ENCODE measurements around the genes MSX2, NOP16, CLTB and FGFR4.

- PRO-cap = no peak
Observed at GRCh38 chr5:174336007-174336429, 290.5 kb downstream of the NSG2 start.

GRCh38 chr5:174724063-174725132 lies at the start of gene MSX2:
MSX2 (plus strand) TSS chr5:174724582.
- PRO-cap = no peak

DNA sequence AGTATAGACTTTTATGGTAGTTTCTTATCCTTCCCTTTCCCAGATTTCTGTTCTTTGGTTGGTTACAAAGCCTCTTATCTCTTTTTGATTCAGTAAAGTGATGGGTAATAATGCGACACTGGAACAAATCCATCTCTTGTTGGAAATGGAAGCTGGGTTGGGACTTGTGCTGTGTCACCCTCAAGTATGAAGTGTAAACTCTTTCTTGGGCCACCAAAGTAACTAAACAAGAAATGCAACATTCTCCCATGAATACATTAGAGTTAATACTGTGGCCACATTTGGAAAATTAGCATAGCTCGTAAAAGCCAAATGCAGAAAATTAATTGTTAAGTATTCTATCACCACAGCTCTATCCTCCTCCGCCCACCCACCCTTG lies 3.3 kb downstream of the MSX2 start:
- PRO-cap = no peak

- PRO-cap = no peak
Observed at GRCh38 chr5:175481897-175482347, 3.6 kb downstream of the SFXN1 start.

DNA sequence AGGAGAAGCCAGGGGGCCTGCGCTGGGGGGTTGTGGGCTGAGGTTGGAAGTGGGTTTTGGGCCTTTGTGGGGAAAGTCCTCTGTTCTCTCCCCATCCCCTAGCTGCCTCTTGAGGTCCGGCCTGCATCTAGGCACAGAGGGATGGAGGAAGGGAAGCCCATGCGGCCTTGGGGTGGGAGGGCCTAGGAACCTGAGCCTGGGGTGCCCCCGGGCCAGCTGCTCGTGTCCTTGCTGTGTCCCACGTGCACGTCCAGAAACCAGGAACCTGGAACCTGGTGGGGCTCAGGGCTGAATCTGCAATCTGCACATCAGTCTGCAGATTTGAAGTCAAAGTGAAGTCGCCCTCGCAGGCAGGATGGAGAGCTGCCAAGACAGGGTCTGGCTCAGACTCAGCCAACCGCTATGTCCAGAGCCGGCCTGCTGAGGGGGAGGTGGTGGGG lies 103.8 kb upstream of the SIMC1 start:
- PRO-cap = no peak

DNA sequence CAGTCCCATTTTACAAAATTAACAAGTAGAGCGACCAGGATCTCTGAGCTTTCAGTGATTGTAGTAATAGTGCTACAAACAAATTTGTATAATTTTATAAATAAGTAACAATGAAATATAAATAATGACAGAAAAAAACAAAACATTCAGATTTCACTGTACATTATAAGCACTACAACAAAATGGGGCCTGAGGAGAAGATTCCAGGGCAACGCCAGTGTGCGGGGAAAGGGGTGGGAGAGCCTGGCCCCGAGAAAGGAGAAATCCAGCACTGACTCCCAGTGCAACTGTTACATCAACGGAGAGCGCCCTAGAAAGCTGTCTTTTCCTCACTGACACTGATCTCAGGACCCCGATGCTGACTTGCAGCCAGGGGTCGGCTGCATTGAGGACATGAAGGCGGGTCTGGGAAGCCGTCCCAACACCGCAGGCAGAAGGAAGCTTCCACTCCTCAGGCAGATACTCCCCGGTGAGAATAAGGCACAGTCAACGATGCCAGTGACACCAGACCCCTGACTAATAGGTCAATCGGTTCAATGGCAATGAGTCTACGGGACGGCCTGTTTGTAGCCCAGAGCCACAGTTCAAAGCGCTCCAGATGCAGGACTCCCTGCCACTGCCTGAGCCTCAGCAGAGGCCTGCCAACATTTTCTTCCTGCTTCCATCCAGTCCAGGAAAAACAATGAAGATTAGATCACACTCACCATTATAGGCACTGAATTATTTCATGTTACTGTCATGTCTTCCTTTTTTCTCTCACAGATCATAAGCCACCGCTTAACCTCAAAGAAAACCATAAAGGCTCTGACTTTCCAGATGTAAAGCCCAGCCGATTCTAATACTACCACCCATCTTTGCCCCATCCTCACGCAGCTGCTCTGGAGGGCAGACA lies 84.6 kb upstream of the SIMC1 start:
- PRO-cap = no peak

GRCh38 chr5:176359753-176360123 lies 1.8 kb downstream of the KIAA1191 start:
- PRO-cap = no peak

- PRO-cap = no peak
Observed at GRCh38 chr5:176370184-176370905, 5.1 kb downstream of the ARL10 start.

GRCh38 chr5:176383502-176384574 lies 4.6 kb downstream of the NOP16 start:
- PRO-cap = no peak

DNA sequence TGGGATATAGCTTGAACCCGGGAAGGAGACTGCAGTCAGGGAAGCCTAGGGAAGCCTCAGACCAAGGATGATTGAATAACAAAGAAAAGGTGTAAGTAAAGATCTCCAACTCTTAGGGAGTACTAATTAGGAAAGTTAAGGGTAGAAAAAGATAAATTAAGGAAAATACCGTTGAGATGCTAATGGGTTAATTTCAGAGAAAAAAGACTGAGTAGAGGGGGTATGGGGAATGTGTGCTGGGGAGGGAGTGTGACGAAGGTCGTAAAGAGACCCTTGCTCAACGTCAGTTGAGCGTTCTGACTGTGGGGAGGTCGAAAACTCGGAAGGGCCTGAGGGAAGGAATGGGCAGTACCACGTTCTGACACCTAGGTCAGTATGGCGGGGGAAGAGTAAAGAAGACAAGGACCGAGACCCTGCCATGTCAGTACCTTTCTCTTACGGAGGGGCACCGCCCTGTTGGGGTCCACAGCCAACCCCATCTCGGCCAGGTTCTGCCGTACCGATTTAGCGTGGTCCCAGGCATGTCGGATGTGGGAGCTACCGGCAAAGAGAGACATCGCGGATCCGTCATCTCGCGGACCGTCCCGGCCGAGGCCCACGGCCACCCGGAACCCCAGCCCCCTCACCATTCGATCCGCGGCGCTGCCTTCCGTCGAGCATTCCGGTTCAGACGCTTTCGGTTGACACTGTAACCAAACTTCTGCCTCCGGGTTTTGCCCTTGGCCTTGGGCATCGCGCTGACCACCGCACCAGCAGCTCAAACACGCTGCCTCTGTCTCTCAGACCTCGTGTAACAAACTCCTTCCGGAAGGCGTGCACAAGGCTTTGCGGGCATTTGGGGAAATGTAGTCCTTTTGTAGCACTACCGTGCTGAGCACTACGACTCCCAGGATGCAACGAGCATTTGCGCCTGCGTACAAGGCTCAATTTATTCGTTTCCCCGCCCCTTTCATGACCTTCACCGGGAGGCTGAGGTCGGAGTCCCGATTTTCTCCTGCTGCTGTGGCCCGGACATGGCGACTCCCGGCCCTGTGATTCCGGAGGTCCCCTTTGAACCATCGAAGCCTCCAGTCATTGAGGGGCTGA lies at the start of gene NOP16:
TSS of gene NOP16 (minus strand) at position 792 of the 1,086 bp plus-strand sequence.
- PRO-cap = unidirectional peak, plus-strand start at position 373 of the sequence; bidirectional peak, plus-strand start at position 986 of the sequence, minus-strand start at position 795 of the sequence

GRCh38 chr5:176396113-176396841 lies 7.7 kb downstream of the HIGD2A start:
- PRO-cap = no peak

DNA sequence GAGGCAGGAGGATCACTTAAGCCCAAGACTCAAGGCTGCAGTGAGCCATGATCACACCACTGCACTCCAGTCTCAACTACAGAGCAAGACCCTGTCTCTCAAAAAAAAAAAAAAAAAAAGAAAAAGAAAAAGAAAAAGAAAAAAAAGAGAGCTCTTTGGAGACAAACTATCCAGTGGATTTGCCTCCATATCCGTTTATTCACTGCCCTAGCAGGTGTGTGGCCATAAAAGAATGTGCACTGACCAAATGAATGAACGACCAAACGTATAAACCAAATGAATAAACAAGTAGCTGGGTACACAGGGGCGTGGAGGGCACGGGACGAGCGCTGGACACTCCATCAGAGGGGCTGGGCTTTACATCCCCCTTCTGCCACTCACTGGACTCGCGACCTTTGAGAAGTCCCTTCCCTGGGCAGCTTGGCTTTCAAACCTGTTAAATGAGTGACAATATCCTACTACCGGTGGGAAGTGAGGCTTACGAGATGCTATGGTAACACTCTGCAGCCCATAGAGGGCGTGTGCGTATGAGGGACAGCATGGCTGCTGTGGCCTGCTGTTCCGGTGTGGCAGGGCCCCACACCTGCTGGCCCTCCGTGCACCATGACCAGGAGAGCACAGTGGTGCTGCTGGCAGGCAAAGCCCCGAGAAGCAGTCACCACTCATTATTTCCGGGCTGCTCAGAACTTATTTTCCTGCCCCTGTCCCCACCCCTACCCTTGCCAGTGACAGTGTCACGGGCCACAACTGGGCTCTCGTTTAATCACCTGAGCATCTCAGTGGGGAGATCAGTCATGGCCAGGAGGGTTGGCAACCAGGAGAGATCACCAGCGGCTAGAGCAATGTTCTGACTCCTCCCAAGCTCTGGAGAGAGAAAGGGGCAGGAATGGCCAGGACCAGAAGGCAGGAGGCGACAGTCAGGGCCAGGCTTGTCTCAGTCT lies 10.7 kb downstream of the CLTB start:
- PRO-cap = no peak

DNA sequence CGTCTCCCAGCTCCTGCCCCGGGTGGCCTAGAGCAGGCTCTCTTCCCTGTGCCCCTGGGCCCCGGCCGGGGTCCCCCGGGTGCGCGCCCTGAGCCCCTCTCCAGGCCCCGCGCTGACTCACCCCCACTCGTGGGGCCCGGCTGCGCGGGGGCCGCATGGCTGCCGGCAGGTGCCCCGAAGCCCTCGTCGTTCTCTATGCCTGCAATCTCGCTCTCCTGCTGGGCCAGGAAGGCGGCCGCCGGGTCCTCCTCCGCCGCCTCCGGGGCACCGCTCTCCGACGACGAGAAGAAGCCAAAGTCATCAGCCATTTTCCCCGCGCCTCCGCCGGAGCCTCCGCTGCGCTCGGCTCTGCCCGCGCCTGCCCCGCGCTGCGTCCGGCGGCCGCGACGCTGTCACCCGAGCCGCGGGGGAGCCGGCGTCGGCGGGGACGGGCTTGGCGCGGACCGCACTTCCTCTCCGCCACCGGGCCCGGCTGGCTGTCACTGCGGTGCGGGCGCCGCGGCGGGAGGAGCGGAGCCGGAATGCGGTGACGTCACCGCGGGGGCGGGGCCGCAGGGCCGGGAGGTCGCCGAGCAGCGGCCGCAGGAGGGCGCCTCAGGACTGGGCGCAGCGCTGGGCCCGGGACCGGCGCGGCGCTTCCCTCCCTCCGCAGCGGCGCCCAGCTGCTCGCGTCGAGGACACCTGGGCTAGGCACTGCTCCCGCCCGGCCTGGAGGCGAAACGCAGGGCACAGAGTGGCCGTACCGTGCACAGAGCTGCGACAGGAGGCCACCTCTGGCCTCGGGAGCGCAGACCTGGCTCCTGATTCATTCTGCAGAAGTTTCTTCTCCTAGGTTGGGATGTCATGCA lies at the start of gene CLTB:
TSS of gene CLTB (minus strand) at position 484 of the 848 bp plus-strand sequence.
- PRO-cap = bidirectional peak, plus-strand start at position 709 of the sequence, minus-strand start at position 484 of the sequence

DNA sequence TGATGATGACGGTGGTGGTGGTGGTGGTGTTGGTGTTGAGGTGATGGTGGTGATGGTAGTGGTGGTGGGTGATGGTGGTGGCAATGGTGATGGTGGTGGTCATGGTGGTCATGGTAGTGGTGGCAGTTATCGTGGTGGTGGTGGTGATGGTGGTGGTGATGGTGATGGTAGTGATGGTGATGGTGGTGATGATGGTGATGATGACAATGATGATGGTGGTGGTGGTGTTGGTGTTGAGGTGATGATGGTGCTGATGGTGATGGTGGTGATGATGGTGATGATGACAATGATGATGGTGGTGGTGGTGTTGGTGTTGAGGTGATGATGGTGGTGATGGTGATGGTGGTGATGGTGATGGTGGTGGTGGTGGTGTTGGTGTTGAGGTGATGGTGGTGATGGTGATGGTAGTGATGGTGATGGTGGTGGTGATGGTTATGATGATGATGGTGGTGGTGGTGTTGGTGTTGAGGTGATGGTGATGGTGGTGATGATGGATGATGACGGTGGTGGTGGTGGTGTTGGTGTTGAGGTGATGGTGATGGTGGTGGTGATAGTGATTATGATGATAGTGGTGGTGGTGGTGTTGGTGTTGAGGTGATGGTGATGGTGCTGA lies 17.9 kb downstream of the GPRIN1 start:
- PRO-cap = no peak

DNA sequence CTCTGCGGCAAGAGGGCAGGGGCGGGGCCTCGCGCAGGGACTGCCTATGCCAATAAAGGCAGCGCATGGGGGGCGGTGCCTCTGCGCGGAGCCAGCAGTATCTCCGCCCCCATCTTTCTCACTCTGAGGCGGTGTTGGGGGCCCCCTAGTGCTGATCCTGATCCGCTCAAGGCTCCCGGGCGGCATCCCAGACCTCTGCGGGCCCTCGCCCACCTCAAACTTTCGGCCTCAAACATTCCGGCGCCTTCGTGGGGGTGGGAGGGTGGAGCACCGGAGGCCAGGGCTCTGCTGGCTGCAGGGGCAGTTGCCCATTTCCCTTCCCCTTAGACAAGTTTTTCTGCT lies 9.3 kb upstream of the GPRIN1 start:
- PRO-cap = no peak

DNA sequence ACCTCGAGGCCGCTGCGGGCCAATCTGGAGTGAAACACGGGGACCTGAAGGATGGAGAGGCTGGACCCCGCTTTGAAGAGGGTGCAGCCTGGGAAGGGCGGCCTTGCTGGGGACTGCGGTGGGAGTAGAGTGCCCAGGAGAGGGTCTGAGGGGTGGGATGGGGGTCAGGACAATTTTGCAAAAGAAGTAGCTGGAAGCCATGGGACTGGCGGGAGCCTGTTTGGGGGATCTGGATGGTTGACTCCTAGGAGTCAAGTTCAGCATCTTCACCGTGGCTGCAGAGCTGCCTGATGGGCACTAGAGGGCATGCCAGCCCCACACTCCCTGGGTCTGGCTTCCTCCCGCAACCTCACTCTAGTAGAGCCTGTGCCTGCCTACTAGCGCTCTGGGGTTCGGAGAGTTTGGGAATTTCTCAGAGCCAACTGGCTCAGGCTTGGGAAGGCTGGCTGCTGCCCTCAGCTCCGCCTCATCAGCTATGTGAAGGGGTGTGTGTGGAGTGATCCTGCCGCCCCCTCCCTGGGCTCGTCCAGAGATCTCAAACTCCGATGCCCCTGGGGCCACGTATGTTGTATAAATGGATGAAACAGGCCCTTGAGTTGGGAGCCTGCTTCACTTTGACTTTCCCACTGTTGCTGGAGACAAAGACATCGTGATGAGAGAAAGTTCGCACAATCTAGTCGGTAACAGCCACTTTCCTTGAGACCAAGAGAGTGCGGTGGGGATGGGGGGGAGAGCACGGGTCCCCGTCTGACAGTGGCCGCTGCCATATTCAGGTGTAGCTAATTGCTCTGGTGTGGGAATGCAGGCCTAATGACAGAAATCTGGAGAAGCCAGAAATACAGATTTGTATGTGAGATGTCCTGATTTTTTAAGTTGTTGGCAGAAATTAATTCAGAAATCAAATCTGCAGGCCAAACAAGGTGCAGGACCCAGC lies 10.9 kb downstream of the TSPAN17 start:
- PRO-cap = no peak

DNA sequence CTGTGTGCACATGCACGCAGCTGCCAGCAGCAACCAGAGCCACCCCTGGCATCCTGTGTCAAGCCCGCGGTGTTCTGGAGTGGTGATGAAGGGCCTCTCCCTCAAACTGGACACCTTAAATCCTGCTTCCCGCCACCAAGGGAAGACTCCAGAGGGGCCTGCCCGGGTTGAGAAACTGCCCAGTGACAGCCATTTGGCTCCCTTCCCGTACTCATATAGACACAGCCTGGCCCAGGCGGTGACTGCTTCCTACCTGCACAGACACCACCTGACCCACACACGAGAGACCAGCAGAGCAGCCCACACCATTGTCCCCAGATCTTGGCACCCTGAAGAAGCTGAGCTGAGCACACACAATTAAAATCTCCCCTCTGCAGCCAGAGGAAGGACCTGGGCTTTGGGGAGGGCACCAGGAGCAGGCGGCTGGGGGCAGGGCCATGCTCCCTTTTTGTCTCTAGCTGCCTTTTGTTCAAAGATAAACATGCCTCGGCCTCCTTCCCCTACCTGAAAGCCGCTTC lies 78.3 kb downstream of the TSPAN17 start:
- PRO-cap = no peak

- PRO-cap = unidirectional peak, minus-strand start at chr5:177023390
Observed at GRCh38 chr5:177023150-177023949, 854 bp downstream of the ZNF346 start.

DNA sequence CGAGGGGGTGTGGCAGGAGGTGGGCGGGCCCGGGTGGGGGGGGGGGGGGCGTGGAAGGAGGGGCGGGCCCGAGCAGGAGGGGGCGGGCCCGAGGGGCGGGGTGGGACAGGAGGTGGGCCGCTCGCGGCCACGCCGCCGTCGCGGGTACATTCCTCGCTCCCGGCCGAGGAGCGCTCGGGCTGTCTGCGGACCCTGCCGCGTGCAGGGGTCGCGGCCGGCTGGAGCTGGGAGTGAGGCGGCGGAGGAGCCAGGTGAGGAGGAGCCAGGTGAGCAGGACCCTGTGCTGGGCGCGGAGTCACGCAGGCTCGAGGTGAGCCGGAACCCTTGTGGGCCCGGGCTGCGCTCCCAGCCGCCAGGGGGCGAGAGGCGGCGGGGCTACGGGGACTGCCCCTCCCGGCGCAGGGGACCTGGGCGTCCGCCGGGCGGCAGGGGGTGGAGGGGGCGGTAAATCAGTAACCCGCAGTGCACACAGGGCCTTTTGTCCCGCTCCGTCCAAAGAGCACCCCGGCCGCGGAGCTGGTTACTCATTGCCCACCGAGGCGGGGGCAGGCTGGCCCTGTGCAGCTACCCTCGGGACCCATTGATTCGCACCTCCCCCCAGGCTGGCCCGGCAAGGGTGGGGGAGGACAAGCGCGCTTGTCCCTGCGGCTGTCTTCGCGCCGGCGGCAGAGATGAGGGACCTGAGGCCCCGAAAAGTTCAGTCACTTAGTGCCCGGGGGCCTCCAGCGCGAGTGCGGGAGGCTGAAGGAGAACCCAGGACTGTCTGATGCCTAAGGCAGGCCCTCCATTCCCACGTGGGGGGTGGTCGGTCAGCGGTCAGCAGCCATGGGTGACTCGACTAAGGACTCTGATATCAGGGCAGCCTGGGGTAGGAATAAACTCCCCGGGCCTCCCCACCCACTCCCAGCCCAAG lies at the start of gene FGFR4:
TSS of gene FGFR4 (plus strand) at position 148 of the 913 bp plus-strand sequence.
- PRO-cap = no peak

DNA sequence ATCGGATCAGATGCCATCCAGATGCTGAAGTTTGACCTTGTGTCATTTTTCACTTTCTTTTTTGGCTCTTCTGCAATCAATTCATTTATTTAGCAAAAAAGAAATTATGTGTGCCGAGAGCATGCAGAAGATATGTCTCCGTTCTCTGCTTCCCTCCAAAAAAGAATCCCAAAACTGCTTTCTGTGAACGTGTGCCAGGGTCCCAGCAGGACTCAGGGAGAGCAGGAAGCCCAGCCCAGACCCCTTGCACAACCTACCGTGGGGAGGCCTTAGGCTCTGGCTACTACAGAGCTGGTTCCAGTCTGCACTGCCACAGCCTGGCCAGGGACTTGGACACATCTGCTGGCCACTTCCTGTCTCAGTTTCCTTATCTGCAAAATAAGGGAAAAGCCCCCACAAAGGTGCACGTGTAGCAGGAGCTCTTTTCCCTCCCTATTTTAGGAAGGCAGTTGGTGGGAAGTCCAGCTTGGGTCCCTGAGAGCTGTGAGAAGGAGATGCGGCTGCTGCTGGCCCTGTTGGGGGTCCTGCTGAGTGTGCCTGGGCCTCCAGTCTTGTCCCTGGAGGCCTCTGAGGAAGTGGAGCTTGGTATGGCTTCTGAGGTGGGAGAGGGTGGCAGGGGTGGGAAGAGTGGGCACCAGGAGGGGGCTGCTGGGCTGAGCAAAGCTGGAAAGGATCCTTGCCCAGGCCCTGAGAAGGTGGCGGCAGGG lies 2.5 kb downstream of the FGFR4 start:
- PRO-cap = no peak

All from NALM6 (cell line).